H4 (cell line): ENCODE results near the gene ACOD1.

GRCh38 chr13:75391075-75391510 lies 90.9 kb downstream of the TBC1D4 start:
- RAMPAGE, long total RNA = no peak

DNA sequence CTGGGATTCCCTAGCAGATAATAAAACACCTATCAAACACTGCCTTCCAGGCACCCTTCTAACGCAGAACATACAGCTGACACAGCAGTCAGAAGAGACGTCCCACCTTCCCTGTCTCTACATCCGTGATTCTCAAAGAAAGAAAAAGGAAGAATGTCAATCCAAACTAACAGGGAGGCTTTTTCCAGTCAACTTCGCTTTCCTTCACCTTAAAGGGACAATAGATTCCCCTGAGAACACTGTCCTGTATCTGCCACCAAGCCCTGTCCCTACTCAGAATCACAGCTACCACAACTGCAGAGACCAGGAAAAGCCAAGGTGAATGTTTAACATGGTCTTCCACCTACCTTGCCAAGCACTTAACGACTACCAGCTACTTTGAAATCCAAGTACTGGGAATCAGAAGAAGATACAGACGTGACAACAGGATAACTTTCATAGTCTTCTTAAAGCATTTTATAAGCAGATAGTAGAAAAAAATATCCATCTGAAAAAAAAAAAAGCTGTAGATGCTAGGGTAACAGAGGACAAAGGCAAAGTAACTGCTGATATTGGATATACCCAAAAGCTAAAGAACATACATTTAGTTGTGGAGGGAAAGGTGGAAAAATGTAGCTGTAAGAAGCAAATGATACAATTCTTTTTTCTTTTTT lies 38.4 kb downstream of the TBC1D4 start:
- RAMPAGE, long total RNA = no peak

DNA sequence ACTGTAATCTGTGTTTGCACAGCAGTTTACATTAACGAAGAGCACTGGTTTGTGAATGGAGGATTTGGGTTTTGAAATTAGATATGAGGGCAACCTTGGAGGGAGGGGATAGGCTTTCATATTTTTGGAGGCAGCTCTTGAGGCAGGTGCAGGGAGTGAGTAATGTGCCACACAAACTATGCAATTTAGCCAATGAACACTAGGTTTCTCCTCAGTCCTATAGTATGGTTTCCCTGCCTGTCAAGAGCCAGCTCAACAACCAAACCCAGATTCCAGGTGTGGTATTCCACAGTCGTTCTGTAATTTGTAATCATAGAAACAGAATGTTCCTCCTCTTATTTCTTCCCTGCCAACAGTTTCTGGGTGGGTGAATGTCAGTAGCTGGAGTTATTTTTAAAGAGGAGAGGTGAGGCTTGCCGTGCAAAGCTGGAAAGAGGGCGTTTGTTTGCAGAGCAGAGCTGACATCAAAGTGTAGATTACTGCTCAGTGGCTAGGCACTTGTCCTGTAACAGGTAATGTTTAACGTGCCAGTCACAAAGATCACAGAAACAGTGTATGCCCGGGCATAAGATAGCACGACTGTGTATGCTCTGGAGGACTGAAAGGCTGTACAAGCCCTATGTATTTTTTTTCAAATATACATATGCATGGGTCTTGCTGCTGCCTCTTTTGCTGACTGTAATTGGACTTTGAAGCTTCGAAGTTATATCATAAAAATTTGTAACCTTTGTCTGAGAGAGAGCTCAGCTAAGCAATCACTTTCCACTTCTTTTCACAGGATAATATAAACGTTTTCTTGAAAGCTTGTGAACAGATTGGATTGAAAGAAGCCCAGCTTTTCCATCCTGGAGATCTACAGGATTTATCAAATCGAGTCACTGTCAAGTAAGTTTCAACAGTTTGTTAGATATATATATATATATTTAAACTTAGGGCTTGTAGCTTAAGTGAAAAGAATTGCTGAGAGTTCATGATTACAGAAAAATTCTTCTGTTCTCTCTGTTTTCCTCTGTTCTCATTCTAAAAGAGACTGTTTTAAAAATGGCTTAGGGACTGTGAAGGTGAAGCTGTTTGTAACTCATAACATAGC lies 124.4 kb downstream of the LMO7 start:
- RAMPAGE, long total RNA = no peak

GRCh38 chr13:75840193-75840476 lies 204.0 kb downstream of the LMO7 start:
- RAMPAGE, long total RNA = no peak

- RAMPAGE, long total RNA = no peak
Measured at GRCh38 chr13:75907307-75907591, 271.1 kb downstream of the LMO7 start.

GRCh38 chr13:76524053-76524411 lies 362.2 kb downstream of the KCTD12 start:
- RAMPAGE, long total RNA = no peak

GRCh38 chr13:76825852-76826085 lies 60.4 kb downstream of the KCTD12 start:
- RAMPAGE, long total RNA = no peak

DNA sequence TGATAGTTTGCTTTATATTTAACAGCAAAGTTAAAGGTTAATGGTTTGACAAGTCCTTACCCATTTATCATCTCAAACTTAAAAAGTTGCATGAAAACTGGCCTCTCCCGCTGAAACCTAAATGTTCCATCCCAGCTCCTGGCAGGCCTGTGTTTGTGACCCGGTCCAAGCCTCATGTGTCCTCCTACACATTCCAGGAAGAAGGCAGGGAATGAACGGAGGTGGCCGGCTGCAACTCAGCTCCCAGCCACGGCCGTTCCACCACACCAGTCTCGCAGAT lies 56.6 kb downstream of the KCTD12 start:
- RAMPAGE, long total RNA = no peak

- RAMPAGE, long total RNA = no peak
Measured at GRCh38 chr13:76948075-76948562, at the start of gene ACOD1. Gene ACOD1 (plus strand): TSS chr13:76948511.

GRCh38 chr13:77047915-77048465 lies 21.0 kb upstream of the FBXL3 start:
- RAMPAGE, long total RNA = no peak

DNA sequence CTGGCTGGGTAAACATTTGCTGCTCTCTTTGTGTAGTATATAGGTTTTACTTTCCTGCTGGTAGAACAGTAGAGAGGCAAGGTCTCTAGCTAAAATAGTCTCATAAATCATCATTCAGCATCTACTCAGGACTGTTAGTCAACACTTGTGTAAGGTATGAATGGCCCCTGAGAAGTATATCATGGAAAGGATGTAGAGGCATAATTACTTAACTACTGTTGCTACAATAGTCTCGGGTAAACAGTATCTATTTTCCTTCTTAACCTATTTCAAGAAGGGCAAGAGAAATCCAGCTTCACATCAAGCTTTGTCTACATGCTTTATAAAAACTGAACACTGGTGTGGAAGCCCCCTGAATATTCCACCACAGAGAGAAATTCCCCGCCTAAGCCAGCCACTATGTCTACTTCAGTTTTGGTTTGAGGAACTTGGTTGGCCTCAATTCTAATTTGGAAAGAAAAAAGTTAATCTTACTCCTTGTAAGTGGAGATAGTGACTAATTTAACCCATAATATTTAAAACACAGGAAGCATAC lies 18.4 kb upstream of the MYCBP2 start:
- RAMPAGE, long total RNA = no peak

GRCh38 chr13:77699367-77699616 lies 1.8 kb downstream of the SLAIN1 start:
- RAMPAGE, long total RNA = no peak

DNA sequence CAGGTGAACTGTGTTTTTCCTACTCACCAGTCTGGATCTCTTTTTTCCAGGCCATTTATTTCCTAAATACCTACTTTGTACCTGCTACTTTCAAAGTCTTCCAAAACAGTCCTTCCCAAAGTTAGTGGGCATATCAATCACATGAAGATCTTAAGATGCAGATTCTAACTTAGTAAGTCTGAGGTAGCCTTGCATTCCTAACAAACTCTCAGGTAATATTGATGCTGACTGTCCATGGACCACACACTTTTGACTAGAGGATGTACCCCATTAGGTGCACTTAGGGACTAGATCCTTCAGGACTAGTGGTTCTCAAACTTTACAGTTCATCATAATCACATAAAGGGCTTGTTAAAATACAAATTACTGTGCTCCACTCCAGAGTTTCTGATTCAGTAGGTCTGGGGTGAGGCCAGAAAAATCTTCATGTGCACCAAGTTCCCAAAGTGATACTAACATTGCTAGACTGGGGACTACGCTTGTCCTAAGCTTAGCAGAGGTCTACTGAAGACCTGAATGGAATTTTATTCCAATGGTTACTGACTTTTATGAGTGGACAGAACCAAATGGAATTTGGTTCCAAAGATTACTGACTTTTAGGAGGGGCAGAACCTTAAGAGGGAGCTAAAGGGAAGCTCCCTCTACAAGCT lies 1.1 kb downstream of the EDNRB start:
- RAMPAGE, long total RNA = no peak

- RAMPAGE, long total RNA = no peak
Measured at GRCh38 chr13:78602732-78603294, 539 bp downstream of the POU4F1 start.

DNA sequence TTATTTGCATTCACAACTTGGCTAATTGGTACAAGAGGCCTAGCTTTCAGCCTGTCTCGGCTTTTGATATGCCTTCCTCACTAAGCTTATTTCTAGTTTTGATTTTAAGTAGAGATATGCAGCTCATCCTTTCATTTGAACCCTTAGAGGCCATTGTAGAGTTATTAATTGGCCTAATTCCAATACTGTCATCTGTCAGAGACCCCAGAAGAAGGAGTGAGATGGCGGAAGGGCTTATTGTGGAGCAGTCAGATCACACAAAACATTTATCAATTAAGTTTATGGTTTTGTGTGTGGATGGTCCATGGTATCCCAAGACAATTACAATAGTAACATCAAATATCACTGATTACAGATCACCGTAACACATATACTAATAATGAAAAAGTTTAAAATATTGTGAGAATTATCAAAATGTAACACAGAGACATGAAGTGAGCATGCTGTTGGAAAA lies 140.6 kb upstream of the OBI1 start:
- RAMPAGE, long total RNA = no peak

DNA sequence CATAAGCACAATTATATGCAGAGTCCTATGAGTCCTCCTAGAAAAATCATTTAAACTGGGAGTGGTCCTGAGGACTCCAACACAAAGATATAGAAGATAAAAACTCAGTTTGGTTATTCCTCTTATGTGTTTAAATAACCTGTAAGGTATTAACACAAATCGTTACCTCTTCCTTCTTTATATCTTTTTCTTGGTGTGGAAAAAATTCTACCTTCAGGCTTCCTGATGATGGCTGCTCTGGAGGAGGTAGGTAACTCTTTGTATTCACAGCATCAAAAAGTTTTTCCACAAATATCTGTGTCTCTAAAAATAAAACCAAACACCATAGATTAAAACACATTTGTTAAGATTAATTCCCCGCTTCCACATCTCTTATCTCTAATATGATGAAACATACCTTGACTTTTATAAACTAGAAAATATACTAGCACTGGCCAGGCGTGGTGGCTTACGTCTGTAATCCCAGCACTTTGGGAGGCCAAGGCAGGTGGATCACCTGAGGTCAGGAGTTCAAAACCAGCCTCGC lies 28.8 kb downstream of the RBM26 start:
- RAMPAGE, long total RNA = no peak

DNA sequence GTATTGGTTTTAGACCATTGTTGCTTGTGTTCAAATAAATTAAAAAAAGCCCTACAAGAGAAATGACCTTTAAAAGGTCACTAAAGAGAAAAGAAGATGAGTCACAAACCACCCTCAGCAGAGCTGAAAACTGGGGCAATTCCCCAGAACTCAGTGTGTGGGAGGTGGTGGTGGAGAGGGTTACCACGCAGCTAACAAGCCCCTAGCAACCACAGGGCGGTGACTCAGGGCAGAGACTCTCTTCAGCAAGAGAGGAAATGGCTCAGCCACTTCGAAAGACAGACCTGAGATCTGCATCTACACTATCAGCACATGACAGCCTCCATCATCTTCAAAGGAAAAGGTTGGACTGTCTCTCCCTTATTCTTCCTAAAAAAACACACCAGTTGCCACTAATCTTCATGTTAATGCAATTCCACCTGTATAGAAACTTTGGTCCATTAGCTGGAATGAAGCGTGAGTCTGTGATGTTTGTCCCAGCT lies 29.4 kb upstream of the NDFIP2 start:
- RAMPAGE, long total RNA = no peak

GRCh38 chr13:80070291-80070613 lies 270.7 kb downstream of the SPRY2 start:
- RAMPAGE, long total RNA = no peak

GRCh38 chr13:80339826-80340501 lies 962 bp downstream of the SPRY2 start:
- RAMPAGE, long total RNA = no peak

GRCh38 chr13:80486313-80486841 lies 145.5 kb upstream of the SPRY2 start:
- RAMPAGE, long total RNA = no peak